M059J (cell line): ENCODE results near the genes DYRK1B and PSMC4.

- RAMPAGE, long total RNA: no peak
These were observed 2.2 kb downstream of the PAF1 start for GRCh38 chr19:39388280-39389469.

DNA sequence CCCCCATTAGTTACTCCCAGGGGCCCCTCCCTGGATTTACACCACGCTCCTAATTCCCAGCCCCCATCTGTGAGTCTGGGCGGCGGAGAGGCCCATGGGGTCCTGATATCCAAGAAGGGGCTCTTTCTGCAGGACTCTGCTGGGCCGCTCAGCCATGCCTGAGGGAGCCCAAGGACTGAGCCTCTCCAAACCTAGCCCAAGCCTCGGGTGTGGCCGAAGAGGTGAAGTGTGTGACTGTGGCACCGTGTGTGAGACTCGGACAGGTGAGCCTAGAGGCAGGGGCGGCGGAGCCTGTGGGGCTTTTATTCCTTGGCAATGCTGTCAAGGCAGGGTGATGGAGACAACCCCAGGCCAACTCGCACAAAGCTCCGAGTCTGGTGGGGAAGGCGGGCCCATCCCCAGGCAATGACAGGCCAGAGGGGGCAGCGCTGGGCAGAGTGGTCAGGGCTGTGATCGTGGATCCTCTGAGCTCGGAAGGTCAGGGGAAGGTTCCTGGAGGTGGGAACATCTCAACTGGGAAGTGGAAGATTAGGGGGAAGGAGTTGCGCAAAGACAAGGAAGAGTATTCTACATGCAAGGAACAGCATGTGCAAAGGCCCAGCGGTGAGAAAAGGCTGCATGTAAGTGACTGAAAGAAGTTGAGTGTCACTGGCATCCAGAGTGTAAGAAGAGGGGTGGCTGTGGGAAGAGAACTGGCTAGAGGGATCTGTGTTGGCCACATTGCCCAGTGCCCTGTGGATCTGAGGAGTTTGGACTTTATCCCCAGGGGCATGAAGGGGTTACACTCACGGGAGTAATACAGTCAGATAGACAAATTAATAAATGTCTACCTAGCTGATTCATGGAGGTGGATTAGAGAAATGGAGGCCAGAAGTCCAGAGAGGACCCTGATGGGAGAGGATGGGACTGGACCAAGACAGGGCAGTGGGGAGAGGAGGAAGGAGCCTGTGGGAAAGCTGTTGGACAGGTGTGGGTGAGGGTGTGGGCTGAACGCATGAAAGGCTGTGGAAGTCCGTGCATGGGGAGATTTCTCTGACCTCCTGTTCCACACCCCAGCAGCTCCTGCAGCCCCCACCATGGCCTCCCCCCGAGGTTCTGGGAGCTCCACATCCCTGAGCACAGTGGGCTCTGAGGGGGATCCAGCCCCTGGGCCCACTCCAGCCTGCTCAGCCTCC lies 1.9 kb downstream of the PLEKHG2 start:
- RAMPAGE, long total RNA: no peak

- RAMPAGE, long total RNA: no peak
These were observed 4.8 kb upstream of the TIMM50 start for GRCh38 chr19:39475948-39476185.

- RAMPAGE, long total RNA: no peak
These were observed 22.4 kb downstream of the LGALS16 start for GRCh38 chr19:39677915-39678682.

DNA sequence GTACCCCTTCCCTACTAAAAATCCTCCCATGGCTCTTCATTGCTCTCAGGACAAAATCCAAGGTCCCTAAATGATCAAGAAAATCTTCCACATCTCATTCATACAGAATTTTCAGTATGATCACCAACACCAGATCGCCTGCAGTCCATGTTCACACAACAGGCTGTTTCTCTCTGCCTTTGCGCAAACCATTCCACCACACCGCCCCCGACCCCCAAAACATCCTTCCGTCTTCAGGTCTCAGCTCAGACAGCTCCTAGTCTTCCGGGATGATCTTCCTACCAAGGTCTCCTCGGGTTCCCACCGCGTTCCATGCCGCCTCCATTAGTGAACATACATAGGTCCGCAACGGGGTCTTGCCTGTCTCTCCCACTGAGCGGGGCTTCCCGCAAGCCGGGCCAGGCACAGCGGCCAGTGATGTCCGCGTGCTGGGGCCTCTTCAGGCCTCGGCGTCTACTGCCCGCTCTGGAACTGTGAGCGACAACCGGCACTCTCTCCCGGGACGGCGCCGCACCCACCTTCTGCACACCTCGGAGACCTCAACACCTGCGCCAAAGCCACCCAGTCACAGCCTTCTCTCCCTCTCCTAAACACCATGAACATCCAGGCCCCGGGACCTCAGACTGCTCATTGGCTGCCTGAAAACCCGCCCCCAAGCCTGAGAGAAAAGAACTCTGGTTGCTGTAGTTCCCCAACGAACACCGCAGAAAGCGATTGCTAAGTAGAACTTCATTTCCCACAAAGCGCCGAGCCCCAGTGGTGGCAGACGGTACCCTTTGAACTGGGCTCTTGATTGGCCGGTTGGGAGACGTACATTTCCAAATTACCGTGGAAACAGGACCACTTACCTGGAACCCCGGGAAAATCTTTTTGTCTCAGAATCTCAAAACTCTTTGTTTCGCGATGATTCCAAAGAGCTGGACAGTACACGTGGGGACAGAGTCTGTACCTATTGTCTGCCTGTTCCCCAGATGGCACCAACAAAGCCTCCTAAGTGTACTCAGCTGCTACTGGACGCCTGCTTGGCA lies 9.7 kb downstream of the DYRK1B start:
- RAMPAGE, long total RNA: no peak

DNA sequence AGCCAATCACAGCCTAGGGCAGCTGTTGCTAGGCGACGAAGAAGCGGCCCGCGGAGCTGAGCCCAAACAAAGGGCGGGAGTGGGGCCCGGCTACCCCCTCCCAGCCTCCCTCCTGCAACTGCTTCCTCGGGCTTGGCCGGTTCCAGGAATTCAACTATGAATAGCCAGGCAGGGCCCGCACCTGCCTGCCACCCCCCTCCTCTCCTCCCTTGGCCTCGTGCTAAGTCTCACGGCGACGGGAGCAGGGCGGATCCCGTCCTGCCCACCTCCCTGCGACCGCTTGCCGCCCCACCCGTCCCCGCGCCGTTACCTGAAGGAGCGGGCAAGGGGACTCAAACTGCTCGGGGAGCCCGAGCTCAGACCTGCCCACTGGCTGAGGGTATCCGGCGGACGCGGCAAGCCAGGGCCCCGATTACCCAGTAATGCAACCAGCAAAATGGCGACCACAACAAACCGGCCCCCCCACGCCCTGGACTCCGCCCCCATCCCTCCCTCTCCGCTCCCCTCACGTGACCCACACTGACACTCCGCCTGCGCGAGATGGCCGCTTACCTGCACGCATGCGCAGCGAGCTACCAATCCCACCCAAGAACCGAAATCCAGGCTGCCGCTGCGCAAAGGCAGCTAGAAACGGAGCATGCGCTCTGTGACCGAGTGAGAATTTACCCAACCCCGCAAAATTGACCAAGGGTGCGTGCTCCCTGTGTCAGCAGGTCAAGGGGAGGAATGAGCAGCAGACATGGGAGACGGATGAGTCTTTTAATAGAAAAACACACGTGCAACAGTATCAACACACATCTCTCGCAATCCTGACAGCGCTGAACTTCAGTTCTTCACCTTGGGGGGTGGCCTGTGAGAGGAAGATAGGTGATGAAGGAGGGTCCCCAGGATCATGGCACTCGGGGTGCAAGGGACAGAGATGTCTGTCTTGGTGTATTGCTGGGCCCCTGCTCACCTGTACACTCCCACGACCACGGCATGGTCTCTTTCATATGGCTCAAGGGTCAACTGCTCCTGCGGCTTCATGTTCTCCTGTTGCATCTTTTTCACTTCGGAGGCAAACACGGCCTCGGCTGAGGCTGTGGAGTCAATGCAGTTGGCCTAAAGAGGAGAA lies at the start of gene DYRK1B:
Gene DYRK1B (minus strand): TSS at position 450 of the 1,114 bp plus-strand sequence.
- RAMPAGE, long total RNA: no peak

DNA sequence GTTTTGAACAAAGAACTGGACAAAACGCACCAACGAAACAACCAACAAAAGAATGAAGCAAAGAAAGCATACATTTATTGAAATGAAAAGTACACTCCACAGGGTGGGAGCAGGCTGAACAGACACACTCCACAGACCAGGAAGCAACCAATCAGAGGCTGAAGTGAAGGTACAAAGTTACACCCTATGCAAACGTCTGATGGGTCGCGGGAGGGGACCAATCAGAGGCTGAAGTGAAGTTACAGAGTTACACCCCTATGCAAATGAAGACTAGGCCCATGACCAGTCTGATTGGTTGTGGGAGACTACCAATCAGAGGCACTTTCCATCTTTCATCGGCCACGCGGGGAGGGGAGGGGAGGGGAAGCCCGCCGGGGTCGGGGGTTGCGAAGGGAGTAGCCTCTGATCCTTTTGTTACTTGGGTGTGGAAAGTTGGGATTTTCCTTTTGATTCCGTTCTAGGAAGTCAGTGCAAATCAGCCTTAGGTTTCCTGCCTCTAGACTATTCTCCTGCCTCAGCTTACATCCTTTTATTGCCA lies 12.4 kb upstream of the FBL start:
- RAMPAGE, long total RNA: no peak

- RAMPAGE, long total RNA: no peak
These were observed 33.8 kb upstream of the PSMC4 start for GRCh38 chr19:39937161-39937514.

GRCh38 chr19:39970299-39971307 lies at the start of gene PSMC4:
TSS of gene PSMC4 (plus strand) at chr19:39971165.
- RAMPAGE, long total RNA: no peak

DNA sequence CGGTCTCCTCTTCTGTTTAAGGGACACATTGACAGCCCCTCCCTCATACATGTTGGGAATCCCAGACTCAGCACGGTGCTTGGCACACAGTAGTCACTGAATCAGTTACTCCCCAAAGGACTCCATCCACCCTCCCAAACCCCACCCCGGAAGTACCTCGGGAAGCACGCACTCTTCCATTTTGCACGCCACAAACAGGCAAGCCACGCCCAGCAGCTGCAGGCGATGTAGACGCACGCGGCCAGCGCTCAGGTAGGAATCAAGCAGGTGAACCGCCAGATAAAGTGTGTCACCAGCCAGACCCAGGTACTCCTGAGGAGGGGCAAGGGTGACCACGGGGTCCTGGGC lies 2.2 kb downstream of the CCNP start:
- RAMPAGE, long total RNA: no peak

DNA sequence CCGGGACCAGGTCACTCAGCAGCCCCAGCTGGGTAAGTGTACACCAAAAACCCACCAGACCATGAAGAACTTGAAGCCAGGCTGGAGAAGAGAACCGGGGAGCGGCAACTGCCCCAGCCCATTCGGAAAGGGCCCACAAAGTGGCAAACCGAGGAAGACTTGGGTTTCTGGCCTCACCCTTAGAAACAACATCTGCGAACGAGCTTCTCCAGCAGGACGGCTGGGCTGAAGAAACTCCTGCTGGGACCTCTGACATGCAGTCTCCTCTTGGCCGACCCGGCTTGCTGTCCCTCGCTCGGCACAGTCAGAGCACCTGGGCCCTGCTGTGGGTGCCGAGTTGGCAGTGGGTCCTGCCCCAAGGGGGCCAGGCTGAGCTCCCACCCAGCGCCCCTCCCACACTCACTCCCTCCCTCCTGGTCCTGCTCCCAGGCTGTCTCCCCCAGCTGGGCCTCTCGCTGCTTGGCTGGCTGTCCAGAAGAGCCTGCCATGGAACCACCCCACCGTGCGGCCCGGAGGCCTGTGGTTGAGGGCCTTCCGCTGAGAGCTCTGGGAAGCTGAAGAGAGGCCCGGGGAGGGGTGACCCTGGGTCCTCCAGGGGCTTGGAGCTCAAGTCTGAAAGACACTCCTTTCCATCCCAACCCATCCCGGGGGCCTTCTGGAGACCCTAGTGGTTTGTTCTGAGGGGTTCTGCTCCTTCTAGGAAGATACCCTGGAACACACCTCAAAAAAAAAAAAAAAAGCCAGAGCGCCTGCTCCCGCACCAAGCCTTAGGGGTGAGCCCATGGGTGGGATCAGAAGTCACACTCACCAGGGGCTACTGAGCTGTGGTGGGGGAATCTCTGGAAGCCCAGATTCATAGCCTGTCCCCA lies 6.0 kb downstream of the AKT2 start:
- RAMPAGE, long total RNA: no peak

- RAMPAGE, long total RNA: no peak
These were observed 10.2 kb downstream of the PLD3 start for GRCh38 chr19:40358565-40359135.

DNA sequence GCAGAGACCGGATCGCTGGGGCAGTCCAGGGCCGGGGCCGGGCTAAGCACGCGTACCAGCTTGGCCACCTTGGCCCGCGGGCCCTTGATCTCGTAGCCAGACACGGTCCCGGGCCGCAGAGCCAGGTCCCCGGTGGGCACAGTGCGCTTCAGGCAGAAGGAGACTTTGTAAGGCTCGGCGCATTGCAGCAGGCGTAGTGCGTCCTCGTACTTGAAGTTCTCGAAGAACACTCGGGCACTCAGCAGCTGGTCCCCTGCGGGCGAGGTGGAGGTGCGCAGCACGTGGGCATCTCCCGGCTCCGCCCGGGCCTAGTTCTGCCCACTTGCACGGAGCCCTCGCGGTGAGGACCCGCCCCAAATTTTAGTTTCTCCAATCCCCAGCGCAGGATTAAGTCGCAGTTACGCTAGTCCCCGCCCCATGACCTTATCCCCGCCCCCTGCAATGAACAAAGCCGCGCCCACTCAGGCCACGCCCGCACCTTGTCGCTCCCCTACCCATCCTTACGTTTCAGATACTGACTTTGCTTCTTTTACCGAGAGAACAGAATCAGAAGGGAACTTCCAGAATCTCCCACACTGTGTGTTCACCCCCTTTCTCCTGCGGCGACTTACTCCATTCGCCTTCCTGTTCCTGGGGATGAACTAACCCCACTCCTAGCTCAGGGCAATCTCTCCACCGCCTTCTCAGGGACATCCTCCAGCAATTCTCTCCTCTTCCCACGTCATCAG lies 8.7 kb upstream of the HIPK4 start:
- RAMPAGE, long total RNA: no peak

DNA sequence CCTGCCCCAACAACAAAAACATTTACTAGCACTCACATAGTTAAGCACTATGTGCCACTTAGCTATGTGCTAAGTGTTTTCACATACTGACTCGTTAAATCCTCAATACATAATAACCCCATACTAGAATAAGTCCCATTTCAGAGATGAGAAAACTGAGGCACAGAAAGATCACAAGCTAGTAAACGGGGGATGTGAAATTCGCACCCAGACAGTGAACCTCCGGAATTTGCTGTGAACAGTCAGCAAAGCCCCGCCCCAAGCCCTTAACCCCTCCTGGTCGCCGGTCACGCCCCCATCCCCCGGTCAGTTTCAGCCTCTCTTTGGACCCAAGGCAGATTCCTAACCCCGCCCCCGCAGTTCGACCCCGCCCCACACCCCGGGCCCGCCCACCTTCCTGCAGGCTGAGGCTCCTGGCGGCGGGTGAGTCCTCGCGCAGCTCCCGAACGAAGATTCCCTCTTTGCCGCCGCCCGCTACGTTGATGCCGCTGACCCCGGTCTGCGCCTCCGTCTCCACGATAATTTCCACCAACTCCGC lies 9.8 kb downstream of the PRX start:
- RAMPAGE, long total RNA: no peak

- RAMPAGE, long total RNA: no peak
These were observed 455 bp downstream of the SERTAD3 start for GRCh38 chr19:40443805-40443954.

DNA sequence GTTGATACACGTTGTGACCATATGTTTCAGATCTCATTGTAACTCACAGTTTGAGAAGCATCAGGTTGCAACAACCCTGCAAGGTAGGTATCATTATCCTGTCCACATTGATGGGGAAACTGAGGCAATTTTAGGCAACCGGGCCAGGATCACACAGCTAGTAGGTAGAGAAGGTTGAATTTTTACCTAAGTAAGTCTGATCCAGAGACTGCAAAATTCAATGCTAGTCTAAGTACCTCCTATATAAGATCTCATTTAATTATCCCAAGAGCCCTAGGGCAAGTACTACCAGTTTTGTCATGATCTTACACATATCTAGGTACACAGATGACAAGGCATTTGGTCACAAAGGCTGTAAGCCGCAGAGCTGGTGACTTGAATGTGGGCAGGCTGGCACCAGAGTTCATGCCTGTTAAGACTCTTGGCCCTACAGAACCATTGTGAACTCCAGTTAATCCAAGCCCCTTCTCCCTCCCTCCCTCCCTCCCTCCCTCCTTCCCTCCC lies 2.4 kb downstream of the BLVRB start:
- RAMPAGE, long total RNA: no peak

GRCh38 chr19:40588490-40588939 lies 11.8 kb downstream of the SHKBP1 start:
- RAMPAGE, long total RNA: no peak

- RAMPAGE, long total RNA: no peak
These were observed 11.4 kb upstream of the LTBP4 start for GRCh38 chr19:40589406-40590463.

GRCh38 chr19:40590535-40591067 lies 10.6 kb upstream of the LTBP4 start:
- RAMPAGE, long total RNA: no peak

GRCh38 chr19:40599292-40599823 lies 1.8 kb upstream of the LTBP4 start:
- RAMPAGE, long total RNA: no peak